Bronchial epithelial cell (primary cell): ENCODE data around the genes SPDYE16, SPDYE18 and ABCB4.

GRCh38 chr7:76543245-76543547 is at the start of gene SPDYE16:
SPDYE16 (minus strand) TSS chr7:76543297.
- RRBS, 2 experiments, result no CpG with 5 or more reads among the region's 5 CpGs

DNA sequence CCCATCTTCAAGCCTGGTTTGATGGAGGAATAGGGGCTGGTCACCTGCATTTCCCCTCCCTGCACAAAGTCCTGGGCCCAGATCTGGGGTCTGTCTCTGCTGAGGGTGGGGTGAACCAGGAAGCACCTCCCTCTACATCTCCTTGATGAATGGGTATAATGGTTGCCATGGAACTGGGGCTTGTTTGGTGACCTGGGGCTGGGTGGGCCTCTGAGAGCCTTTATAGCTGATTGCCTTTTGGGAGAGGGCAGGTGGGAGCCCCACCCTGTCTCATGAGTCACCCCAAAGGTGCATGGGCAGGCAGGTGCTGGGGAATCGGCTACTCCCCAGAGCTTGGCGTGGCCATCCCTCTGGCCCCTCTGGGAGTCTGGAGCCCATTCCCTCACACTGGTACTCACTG is at the start of gene SPDYE18:
SPDYE18 (minus strand) TSS at position 107 of the 400 bp plus-strand sequence.
- RRBS, 2 experiments, result no CpG with 5 or more reads among the region's 2 CpGs

DNA sequence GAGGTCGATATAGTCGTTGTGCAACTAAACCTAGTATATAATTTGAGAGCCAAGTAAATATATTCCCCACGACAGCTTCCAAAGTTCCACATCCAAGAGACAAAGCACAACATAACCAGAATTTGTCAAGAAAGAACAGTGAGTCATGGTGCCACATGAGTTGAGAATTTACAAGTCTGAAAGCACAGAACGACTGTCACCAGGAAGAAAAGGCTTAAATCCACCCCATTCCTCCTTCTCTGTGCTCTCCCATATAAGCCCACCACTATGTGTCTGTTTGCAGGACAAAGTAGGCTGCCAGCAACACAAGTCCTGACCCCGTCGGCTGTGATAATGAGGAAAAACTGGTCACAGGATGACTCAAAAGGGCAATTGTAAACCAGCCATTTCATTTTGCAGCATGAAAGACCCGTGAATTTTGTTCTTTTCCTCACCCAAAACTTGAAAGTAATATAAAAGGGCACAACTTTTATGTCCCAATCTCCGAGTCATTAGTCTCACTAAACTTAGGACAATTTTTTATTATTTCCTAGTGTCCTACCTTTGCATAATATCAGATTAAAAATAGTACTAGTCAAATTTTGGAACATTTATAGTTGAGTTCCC is 32.7 kb downstream of the GSAP start:
- RRBS, 2 experiments, result no CpG with 5 or more reads among the region's 8 CpGs

GRCh38 chr7:77481440-77482045 is 55.6 kb upstream of the PTPN12 start:
- RRBS, 2 experiments, result no CpG with 5 or more reads among the region's 4 CpGs

DNA sequence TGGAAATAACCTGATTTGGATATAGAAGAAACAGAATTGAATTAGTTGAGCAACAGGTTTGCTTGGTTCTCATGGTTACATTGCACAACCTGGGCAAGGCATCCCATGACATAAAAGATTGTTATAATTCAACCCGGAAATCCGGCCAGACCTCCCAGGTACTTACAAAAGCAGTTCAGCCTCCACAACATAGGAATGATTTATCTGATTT is 55.1 kb upstream of the PTPN12 start:
- RRBS, 2 experiments, result no CpG with 5 or more reads among the region's 2 CpGs

GRCh38 chr7:77538177-77539139 is 1.4 kb downstream of the PTPN12 start:
- RRBS, 2 experiments, result no CpG with 5 or more reads among the region's 34 CpGs

DNA sequence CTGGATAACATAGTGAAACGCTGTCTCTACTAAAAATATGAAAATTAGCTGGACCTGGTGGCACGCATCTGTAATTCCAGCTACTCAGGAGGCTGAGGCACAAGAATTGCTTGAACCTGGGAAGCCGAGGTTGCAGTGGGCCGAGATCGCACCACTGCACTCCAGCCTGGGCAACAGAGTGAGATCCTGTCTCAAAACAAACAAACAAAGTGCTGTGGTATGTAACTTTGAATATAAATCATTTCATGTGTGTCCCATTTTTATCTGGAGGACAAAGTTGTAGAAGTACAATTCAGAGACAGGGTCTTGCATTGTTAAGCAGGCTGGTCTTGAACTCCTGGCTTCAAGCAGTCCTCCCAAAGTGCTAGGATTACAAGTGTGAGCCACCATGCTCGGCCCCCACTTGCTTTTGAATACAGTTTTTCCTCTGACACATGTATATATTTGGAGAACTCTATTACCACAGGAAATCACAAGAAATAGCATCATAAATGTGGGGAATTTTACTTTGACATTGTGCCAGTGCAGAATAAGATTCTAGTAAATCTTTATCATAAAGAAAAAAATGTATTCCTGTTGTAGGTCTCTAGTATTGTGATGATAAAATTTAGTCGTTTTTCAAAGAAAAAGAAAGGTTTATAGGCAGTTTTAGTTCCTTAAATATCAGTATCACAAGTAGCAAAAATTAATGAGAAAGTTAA is 32.6 kb downstream of the PTPN12 start:
- RRBS, 2 experiments, result no CpG with 5 or more reads among the region's 7 CpGs

GRCh38 chr7:77653592-77654125 is 42.6 kb upstream of the RSBN1L start:
- RRBS, 2 experiments, result no CpG with 5 or more reads among the region's 4 CpGs

DNA sequence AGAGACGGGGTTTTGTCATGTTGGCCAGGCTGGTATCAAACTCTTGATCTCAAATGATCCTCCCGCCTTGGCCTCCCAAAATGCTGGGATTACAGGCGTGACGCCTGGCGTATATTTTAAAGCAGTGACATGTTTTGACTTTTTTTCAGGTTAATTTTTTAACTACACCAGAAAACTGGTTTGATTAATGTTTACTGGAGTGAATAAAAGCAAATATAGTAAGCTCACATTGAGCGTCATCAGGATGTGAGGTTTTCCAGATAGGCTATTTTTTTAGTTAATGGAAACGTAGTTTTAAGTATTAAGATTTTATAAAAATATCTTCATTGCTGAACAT is 37.4 kb downstream of the TMEM60 start:
- RRBS, 2 experiments, result no CpG with 5 or more reads among the region's 7 CpGs

DNA sequence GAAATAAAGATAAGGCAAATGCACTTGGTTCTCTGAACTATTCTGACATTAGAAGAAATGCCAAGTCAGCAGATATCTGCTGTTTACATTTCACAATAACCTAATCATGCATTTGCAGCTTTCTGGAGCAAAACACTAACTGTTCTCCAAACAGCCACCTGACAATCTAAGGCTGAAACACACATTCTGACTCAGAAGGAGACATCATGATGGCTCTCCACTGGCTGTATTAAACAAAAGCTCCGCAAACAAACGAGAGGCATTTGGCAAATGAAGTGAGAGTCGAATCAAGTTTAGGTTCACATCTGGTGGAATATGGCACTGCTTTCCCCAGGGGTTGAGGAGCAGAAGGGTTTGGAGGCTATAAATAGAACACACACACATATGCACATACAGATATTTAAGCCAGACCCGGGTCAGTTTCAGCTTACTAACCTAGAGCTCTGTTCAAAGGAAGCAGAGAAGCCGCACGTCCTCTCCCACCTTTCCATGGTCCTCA is 683.0 kb downstream of the MAGI2 start:
- RRBS, 2 experiments, result no CpG with 5 or more reads among the region's 6 CpGs

- RRBS, 2 experiments, result no CpG with 5 or more reads among the region's 1 CpG
Observed at GRCh38 chr7:80106484-80107011, 28.1 kb upstream of the GNAI1 start.

DNA sequence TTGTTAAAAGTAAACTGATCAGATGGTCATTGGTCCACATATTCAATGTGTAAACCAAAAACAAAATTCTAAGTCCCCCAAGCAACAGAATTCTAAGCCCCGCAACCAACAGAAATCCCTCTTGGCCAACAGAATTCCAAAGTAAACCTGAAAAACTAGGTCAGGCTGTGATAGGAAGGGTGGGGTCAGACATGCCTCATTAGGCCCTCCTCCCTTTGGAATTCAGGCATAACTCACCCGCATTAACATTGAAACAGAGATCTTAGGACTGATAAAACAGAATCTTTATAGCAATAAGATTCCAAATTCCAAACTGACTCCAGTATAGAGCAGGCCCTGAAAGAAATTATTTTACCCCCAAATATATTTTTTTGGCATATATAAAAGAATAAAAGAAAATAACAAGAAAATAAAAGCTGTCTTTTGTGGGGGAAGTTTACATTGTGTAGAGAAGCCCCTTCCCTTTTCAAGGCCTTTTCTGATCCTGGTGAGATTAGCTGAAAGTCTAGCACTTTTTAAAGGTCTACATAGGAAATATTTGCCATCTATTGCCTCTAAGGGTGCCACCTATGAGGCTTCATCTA is 30.6 kb downstream of the GNAT3 start:
- RRBS, 2 experiments, result no CpG with 5 or more reads among the region's 2 CpGs

GRCh38 chr7:81810783-81811079 is 40.9 kb upstream of the HGF start:
- RRBS, 2 experiments, result no CpG with 5 or more reads among the region's 1 CpG

- RRBS, 2 experiments, result no CpG with 5 or more reads among the region's 22 CpGs
Observed at GRCh38 chr7:82442491-82443047, 1.0 kb downstream of the CACNA2D1 start.

DNA sequence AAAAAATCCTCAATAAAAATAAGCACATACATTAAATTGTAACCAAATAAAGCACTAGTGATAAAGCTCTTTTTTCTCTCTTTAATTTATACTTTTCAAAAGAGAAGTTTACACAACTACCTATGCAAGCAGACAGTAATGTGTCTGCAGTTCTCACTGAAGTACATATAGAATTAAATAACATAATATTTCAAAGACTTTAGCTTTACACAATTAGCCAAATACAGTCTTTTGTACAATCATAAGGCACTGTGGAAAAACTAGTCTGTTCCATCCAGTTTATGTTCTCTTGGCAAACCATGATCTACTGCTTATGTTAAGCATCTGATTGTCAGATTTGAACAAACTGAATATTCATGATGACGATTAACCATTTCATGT is 923 bp downstream of the SEMA3A start:
- RRBS, 2 experiments, result no CpG with 5 or more reads among the region's 1 CpG

GRCh38 chr7:84720389-84720919 is 466.4 kb downstream of the SEMA3D start:
- RRBS, 2 experiments, result no CpG with 5 or more reads among the region's 2 CpGs

DNA sequence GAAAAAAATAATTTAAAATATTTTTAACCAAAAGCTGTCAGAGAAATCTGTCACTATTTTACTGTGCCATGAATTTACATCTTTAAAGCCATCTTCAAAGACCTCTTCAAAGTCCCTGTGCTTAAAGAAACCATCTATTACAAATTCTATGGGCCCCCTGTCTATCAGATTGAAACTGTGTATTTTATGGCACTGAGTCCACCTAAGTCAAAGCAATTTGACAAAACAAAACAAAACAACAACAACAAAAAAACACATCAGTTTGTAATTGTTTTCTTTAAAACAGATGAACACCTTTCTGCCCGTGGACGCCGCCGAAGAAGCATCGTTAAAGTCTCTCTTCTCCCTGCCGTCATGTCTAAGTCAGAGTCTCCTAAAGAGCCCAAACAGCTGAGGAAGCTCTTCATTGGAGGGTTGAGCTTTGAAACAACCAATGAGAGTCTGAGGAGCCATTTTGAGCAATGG is 203.6 kb downstream of the SEMA3D start:
- RRBS, 2 experiments, result no CpG with 5 or more reads among the region's 6 CpGs

DNA sequence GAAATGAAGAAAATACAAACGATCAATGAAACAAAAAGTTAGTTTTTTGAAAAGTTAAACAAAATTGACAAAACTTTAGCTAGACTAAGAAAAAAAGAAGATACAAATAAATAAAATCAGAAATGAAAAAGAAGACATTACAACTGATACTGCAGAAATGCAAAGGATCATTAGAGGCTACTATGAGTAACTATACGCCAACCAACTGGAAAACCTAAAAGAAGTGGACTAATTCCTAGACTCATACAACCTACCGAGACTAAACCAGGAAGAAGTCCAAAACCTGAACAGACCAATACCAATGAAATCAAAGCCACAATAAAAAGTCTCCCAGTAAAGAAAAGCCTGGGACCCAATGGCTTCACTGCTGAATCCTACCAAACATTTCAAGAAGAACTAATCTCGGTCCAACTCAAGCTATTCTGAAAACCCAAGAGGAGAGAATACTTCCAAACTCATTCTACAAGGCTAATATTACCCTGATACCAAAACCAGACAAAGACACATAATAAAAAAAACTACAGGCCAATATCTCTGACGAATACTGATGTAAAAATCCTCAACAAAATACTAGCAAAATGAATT is 20.4 kb downstream of the ELAPOR2 start:
- RRBS, 2 experiments, result no CpG with 5 or more reads among the region's 5 CpGs

GRCh38 chr7:87151381-87151824 is 850 bp upstream of the DMTF1 start:
- RRBS, 2 experiments, result no CpG with 5 or more reads among the region's 8 CpGs

- RRBS, 2 experiments, result 2 to 3% methylated on average over 6 of the region's 92 CpGs
Observed at GRCh38 chr7:87475323-87476633, at the start of gene ABCB4. ABCB4 (minus strand) TSS chr7:87475680.